Smooth muscle cell (in vitro differentiated cells): ENCODE measurements around the gene ALDH8A1.

DNA sequence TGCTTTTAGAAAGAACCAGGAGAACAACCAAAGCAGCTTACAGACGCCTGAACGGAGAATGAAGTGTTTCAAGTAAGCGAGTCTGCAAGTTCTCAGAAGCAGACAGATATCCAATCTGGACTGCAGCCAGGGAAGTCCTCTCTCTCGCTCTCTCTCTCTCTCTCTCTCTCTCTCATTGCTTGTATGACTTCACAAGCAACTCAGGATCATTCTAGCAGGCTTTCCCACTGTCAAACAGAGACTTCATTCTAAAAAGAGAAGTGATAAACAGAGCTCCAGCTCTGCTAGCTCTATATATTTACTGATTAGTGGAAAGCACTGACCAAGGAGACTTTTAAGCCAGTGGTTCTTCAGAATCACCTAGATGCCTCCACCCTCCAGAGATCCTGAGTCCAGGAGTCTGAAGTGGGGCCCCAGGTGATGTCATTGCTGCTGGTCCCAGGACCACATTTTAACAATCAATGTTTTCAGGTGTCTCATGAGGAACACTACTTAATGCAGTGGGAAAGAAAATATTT lies 6.0 kb downstream of the TCF21 start:
- RAMPAGE, long total RNA = no peak

- RAMPAGE, long total RNA = no peak
These were observed 30.7 kb downstream of the SLC2A12 start for GRCh38 chr6:134021701-134022174.

DNA sequence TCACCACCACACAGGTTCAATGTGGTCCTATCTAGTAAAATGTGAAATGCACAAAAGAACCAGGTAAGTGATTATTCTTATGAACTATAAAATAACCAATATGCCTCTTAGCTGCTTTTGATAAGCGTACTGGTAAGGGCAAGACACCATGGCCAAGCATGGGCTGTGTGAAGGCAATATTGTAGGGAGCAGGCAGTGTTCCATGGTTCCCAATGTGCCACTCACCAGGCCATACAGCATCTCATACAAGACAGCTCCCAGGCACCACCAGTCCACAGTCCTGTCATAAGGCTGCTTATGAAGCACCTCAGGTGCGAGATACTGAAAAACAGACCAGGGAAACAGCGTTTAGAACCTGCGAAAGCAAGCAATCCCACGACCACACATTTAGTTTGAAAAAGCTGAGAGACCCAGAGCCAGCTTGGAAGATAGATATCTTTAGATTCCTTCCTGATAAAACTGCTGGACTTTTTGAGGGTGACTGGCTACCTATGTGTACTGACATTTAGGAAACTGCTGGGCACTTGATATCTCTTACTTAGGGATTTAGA lies 119.1 kb upstream of the SLC2A12 start:
- RAMPAGE, long total RNA = no peak

GRCh38 chr6:134249381-134249931 lies 68.5 kb downstream of the SGK1 start:
- RAMPAGE, long total RNA = no peak

- RAMPAGE, long total RNA = no peak
These were observed 55.5 kb upstream of the SGK1 start for GRCh38 chr6:134373440-134373830.

- RAMPAGE, long total RNA = no peak
These were observed 80.4 kb upstream of the SGK1 start for GRCh38 chr6:134398365-134398748.

DNA sequence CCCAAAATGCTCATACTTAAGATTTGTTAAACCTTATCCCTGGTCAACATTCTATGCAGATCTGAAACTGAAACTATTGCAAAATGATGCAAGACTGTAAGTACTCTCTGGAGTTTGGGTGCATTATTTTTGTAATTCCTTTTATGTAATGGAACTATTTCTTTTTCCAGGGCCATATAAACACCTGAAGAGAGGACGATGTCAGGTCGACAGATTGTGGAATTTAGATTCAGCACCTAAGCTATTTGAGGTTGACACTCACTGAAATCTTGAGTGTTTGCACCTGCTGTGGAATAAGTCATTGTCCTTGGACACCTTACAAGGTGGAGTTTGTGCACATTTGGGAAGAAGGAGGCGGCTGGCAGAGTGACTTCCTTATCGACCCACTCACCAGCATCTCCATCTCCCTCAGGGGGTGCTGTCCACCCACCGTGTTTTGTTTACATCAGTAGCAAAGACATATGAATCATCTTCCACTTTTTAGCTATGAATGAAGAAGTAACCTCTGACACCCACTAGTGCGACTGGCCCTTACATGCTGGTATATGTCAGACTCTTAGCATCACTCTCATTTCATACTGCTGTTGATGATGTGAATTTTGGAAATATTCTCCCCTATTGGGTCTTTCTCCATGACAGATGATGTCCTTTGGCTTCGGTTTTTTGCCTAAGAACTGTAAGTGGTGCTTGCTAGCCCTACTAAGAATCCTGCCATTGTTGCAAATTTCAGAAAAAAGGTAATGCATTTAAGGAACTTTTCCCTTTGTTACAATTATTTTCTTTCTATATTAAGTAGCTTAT lies 119.4 kb upstream of the SGK1 start:
- RAMPAGE, long total RNA = no peak

DNA sequence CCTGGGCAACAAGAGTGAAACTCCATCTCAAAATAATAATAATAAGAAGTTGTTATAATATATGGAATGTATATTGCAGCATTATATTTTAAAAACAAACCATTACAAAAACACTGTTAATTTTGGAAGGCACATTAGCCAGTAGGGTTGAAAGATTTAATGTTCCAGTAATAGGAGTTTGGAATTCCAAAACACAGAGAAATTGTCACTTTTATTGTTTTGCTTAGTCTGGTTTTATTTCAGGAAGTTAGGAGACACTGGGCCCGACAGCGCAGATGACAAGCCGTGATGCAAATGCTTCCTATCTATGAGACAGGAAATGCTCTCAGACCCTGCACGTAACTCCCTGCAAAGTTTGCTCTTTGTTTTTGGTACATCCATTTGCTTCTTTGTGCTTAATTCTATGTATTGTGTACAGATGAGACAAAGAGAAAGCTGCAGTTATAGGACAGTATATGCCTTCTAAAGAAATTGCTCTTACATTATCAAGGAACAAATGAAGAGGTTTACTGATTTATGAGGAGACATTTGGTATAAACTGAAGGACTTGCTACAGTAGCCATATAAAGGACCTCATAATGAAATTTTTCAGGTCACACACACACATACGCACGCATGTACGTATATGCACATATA lies 201.6 kb upstream of the SGK1 start:
- RAMPAGE, long total RNA = no peak

- RAMPAGE, long total RNA = no peak
These were observed 275.9 kb upstream of the SGK1 start for GRCh38 chr6:134593812-134594202.

DNA sequence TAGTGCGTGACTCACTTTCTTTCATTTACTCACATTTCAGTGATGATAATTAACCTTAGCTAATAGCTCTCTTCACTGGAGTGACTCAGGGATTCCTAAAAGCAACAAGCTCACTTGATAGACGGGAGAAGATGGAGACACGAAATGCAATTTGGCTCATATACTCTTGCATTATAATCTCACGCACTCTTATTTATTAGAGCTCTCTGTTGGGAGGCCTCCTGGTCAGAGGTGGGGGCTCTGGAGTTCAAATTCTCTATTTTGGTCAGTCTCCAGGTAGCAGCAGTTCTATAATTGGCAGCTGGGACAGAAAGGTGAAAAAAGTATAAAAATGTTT lies 276.2 kb downstream of the ALDH8A1 start:
- RAMPAGE, long total RNA = no peak

DNA sequence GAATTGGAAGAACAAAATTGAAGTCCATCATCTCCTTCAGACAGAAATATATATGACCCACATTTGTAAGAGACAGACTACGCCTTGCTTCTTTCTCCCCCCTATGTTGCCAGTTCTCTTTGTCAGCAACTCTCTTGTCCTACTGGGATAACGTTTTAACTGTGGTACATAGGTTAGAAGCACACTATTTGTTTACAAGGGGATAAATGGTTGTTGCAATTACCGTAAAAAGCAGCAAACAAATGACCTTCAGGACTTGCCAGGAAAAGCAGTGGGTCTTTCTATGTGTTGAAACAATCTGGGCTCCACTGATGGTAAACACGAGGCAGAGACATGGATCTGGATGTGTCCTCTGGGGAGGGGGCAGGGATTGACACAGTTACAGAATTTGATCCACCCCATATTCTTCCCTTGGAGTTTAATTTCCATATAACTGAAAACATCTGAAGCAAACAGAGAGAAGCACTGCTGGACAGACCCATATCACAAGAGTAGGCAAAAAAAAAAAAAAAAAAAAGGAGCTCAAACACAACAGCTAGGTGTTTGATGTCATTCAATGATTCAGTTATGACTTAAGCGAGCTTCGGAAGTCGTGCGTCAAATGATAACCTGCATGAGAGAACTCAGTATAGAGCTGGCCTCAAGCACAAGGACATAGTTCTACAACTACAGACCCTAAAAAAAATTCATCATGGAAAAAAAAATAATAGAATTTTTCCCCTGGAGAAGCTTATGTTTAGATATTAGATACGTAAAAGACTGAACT lies 127.9 kb downstream of the ALDH8A1 start:
- RAMPAGE, long total RNA = no peak

- RAMPAGE, long total RNA = no peak
These were observed 119.8 kb downstream of the ALDH8A1 start for GRCh38 chr6:134830009-134830681.

- RAMPAGE, long total RNA = no peak
These were observed 119.0 kb downstream of the ALDH8A1 start for GRCh38 chr6:134830793-134831395.

DNA sequence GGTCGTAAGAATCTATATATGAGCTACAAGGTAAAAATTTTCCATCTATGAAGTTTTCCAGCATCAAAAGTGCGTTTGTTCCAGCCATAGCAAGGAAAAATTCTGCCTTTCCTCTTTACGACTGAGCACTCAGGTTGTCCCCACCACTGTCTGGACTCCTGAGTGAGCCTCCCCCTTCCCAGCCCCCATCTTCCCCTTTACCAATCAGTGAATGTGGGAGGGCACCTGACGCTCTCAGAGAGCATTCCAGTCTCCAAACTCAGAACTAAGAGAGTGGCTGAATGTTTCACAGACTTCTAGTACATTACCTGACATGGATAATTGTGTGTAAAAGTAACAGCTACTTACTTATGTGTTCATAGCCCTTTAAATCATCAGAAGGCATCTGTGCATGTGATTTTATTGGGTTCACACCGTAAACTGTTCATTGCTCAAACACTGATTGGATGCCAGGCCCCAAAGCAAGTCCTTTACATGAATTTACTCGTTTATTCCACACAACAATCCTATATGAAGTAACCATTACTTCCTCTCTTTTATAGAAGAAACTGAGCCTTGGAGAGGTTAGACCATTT lies at the start of gene ALDH8A1:
TSS of gene ALDH8A1 (minus strand) at position 136 of the 575 bp plus-strand sequence.
- RAMPAGE, long total RNA = no peak

DNA sequence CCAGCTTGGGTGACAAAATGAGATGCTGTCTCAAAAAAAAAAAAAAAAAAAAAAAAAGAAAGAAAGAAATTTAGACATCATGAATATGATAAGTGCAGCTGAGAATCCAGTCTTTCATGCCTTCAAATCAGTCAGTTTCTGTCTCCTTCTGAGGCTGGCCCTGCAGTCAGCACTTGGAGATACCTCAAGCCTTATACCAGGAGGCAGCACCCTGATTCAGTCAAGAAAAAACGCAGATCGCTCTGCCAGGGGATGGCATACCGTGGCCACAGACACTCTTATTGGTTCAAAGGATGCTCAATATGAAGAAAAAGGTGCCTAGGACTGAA lies 17.9 kb upstream of the MYB start:
- RAMPAGE, long total RNA = no peak

DNA sequence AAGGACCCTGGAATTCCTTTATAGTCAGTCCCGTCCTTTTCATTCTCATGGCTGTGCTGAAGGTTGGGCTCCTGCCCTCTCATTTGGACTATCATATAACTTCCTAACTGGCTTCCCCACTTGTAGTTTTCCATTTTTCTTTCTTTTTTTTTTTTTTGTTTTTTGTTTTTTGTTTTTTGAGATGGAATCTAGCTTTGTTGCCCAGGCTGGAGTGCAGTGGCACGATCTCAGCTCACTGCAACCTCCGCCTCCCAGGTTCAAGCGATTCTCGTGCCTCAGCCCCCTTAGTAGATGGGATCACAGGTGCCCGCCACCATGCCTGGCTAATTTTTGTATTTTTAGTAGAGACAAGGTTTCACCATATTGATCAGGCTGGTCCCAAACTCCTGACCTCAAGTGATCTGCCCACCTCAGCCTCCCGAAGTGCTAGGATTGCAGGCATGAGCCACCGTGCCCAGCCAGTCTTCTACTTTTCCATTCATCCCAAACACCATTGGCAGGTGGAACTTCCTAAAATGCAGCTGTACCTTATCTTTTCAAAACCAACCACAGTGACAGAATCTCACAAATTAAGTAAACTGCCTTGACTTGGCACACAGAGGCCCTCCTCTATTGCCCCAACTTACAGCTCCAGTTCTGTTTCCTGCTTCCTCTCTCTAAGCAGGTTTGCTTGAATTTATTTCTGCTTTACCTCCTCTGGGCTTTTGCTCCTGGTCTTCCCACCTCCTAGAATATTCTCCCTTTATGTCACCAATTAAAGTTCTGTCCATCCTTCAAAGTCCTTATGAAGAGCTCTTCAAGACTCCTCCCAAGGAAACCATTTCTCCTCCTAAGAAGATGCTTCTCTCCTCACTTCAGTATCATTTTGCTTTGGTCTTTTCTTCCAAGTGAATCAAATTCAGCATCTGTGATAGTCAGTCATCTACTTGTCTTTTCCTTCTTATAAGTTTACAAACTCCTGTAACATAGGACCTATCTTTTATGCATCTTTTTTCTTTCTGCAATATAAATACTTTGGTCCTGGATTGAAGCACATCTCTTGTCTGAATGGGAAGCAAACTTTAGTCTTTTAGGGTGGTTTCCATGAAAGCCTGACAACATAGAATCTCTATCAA lies 7.6 kb downstream of the MYB start:
- RAMPAGE, long total RNA = no peak

DNA sequence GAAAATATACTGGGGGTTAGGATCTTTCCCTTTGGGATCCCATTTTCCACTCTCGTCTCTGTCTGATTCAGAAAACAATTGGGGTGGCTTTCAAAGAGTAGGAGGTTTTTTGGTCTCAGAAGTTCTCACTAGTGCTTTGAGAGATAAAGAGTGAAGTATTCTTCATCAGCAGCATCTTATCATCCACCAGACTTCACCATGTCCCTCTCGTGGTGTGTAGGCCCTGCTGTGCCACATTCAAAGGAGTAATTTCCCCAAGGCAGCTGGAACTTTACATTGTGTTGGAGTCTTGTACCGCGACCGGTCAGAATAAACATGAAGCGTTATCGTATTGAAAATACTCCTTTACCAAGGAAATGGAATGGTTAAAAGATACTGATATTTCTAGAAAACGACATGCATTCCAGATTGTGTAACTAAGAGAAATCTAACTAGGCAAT lies 10.6 kb downstream of the MYB start:
- RAMPAGE, long total RNA = no peak

- RAMPAGE, long total RNA = no peak
These were observed 36.3 kb downstream of the MYB start for GRCh38 chr6:135217054-135218216.

GRCh38 chr6:135321001-135321638 lies 140.0 kb downstream of the MYB start:
- RAMPAGE, long total RNA = no peak

DNA sequence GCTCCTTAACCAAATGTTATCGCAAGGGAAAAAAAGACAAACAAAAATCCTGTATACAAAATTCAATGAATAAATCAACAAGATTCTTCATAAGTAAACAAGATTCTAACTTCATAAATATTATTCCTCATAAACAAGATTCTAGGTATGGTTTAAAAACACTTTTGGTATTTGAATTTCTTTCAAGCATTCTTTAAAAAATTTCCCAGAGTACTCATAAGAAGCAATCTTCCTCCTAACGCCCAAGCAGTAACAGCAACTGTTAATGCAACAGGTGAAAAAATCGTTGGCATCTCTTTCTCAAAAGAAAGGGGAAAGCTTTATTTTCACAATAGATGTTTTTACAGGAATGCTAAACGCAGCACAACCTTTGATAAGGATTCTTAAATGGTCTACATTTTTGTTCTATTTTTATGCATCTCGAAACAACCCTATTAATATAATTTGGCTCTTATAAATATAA lies 796 bp downstream of the AHI1 start:
- RAMPAGE, long total RNA = no peak